Airway epithelial cell (primary cell): ENCODE measurements around a stretch of chr12.

- RAMPAGE, long total RNA, result no peak
Observed at GRCh38 chr12:49707677-49707985, 426 bp upstream of the FMNL3 start.

DNA sequence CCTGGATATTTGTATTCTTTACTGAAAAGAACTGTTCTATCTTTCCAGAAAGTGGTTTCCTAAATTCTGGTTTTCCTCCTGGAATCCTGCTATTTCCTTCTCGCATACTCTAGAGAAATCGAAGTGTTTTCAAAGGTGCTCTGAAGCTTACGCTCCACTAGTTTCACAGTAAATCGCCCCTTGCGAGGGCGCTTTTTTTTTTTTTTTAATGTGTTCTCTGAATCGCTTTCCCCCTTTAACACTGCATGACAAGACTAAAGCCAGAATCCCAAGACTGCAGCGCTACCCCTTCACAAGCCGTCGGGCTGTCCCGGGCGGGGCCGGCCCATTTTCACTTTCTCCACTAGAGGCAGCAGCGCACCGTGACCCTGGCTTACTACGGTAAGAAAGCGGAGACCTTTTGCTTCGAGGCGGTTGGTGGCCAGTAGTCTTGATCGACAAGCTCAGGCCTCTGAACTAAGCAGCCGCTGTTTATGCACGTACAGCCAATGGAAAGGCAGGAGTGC lies 355 bp upstream of the TMBIM6 start:
- RAMPAGE, long total RNA, result no peak

- RAMPAGE, long total RNA, result no peak
Observed at GRCh38 chr12:49795610-49796105, 32.6 kb downstream of the NCKAP5L start.

- RAMPAGE, long total RNA, result no peak
Observed at GRCh38 chr12:49810966-49811569, 17.1 kb downstream of the NCKAP5L start.

DNA sequence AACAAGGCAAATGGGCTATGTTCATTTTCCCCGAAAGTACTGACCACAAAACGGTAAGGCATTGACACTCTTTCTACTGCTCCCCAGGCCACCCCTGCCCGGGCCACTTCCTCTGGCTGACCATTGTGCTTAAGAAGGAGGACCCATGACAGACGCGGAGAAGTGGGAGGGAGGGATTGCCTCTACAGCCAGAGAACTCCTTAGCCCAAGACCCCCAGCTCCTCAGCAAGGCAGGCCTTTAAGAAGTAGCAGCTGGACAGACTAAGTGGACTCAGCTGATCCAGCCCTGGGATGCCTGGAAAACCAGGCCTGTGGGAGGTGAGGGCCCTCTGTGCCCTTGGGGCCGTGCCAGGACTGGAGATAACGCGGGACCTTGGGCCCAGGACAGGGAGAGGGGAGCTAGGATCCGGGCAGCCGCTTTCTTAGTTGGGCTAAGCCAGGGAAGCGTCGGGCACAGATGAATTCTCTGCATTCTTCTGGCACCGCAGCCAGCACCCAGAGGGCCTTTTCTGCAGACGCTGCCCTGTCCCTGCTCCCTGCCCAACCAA lies 1.0 kb downstream of the NCKAP5L start:
- RAMPAGE, long total RNA, result no peak

GRCh38 chr12:49966707-49967871 lies 5.4 kb downstream of the AQP5 start:
- RAMPAGE, long total RNA, result no peak

- RAMPAGE, long total RNA, result no peak
Observed at GRCh38 chr12:50095672-50096637, 7.9 kb upstream of the GPD1 start.

- RAMPAGE, long total RNA, result start-site peak on the minus strand at chr12:50222605-50222662, 3,236 and 1,253 reads in 2 replicates
Observed at GRCh38 chr12:50221870-50223033, 55.1 kb upstream of the CERS5 start.

- RAMPAGE, long total RNA, result no peak
Observed at GRCh38 chr12:50254368-50254659, 29.0 kb downstream of the LIMA1 start.

GRCh38 chr12:50304168-50304629 lies 20.9 kb upstream of the LIMA1 start:
- RAMPAGE, long total RNA, result no peak

DNA sequence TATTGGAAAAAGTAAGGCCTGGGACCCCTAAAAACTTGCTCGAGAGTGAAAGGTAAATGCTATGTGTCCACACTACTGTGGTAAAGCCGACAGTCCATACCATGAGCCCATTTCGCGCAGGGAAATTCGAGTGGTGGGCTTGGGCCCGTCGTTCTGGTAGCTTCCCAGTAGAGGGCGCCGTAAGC lies 167 bp upstream of the DIP2B start:
- RAMPAGE, long total RNA, result no peak

GRCh38 chr12:50568536-50569387 lies 64.0 kb downstream of the DIP2B start:
- RAMPAGE, long total RNA, result no peak

GRCh38 chr12:50619983-50621189 lies 115.6 kb downstream of the DIP2B start:
- RAMPAGE, long total RNA, result no peak

DNA sequence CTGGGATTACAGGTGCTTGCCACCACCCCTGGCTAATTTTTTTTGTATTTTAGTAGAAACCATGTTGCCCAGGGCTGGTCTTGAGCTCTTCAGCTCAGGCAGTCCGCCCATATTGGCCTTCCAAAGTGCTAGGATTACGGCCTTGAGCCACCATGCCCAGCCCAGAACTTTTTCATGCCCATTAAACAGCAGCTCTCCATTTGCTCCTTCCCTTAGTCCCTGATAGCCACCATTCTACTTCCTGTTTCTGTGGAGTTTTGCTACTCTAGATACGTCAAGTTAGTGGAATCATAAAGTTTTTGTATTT lies 14.8 kb downstream of the ATF1 start:
- RAMPAGE, long total RNA, result no peak

DNA sequence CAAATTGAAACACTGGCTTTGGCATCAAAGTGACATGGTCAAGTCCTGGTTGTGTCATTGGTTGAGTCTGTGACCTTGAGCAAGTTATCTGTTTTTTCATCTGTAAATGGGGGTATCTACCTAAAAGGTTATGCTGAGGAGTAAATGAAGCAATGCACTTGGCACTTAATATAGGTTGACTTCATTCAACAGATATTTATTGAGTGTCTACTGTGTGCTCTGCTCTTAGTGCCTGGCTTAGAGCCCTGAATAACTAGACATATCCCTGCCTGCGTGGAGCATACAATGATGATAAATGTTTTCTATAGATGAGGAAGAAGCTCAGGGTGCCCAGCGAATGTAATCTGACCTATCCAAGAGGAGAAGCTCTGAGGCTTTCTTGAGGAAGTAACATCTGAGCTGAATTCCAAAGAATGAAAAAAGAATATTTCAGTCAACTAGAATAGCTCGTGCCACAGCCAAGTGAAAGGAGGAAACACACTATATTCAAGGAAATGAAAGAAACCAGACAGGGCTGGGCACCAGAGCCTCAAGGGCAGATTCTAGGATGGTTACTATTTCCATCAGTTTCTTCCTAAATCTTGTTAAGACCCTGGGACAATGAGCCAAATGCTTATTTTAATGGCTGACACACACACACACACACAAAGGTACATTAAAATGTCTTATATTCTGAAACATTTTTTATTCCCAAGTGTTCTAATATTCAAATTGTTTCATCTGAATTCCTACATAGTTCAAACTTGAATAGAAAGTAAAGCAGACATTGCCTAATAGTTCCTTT lies 9.7 kb downstream of the METTL7A start:
- RAMPAGE, long total RNA, result no peak

DNA sequence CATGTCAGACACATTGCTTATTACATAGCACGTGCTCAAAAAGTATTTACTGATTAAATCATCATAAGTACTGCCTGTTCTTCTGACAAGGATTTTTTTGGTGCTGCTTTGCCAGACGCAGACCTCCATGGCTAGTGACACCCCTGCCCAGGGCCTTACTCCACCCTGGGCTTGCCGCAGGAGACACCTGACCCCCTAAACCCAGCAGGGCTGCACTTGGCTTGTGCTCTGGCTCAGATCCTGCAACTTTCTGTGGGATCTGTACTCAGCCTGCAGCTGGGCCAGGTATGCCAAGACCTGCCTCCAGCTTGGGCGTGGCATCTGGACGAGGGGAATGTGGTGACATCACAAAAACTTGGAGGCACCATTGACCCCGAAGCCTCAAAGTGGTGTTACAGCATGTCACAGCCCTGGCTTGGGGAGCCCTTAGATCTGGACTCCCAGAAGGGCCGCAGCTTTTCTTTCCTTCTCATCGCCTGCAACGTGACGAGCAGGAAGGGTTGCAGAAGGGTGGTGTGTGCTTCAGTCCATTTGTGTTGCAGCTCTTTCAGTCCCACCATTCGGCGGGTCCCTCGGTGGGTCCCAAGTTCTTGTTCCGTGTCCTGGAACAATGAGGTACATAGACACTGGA lies 12.3 kb downstream of the METTL7A start:
- RAMPAGE, long total RNA, result no peak

DNA sequence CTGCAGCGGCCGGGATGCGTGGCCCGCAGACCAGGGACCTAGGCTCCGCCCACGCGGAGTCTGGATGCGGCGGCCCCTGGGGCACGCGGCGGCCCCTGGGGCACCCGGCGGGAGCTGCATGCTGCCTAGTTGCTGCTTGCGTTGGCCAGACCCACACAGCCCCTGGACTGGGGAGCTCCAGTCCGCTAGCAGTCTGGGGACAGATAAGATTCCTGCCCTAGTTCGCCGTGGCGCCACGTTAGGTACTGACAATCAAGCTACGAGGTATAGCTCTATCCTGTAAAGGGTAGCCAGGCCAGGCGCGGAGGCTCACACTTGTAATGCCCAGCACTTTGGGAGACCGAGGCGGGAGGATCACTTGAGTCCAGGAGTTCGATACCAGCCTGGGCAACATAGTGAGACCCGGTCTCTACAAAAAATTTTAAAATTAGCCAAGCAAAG lies 291 bp upstream of the SLC11A2 start:
- RAMPAGE, long total RNA, result no peak

- RAMPAGE, long total RNA, result no peak
Observed at GRCh38 chr12:51240523-51241768, 2.3 kb downstream of the DAZAP2 start.

DNA sequence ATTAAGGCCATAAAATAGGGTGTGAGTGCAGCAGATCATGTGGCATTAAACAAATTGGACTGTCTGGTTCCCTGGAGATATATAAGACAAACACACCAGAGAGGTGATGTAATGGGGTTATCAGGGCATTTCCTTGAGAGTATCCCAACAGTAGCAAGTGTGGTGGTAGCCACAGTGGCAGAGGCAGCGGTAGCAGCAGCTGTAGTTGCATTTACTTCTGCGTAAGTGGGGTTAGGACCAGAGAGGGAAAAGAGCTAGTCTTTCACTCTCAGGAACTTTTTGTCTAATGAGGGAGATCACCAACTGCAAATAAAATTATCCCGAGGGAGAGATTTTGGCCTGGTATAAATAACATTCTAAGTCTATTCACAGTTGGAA lies 14.7 kb upstream of the GALNT6 start:
- RAMPAGE, long total RNA, result no peak

DNA sequence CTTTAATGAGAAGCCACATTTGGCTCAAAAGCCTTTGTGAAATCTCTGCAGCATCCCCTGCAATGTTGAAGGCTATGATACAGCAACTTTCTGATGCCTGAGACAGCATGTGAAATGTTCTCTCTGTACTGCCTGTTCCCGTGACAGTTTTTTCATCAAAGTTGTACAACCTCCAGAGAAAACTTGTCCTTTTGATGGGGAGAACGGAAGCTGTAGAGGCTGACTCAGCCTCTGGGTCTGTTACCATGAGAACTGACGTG lies 16.9 kb downstream of the SLC4A8 start:
- RAMPAGE, long total RNA, result no peak